K562 (cell line): ENCODE measurements around a stretch of chr5.

DNA sequence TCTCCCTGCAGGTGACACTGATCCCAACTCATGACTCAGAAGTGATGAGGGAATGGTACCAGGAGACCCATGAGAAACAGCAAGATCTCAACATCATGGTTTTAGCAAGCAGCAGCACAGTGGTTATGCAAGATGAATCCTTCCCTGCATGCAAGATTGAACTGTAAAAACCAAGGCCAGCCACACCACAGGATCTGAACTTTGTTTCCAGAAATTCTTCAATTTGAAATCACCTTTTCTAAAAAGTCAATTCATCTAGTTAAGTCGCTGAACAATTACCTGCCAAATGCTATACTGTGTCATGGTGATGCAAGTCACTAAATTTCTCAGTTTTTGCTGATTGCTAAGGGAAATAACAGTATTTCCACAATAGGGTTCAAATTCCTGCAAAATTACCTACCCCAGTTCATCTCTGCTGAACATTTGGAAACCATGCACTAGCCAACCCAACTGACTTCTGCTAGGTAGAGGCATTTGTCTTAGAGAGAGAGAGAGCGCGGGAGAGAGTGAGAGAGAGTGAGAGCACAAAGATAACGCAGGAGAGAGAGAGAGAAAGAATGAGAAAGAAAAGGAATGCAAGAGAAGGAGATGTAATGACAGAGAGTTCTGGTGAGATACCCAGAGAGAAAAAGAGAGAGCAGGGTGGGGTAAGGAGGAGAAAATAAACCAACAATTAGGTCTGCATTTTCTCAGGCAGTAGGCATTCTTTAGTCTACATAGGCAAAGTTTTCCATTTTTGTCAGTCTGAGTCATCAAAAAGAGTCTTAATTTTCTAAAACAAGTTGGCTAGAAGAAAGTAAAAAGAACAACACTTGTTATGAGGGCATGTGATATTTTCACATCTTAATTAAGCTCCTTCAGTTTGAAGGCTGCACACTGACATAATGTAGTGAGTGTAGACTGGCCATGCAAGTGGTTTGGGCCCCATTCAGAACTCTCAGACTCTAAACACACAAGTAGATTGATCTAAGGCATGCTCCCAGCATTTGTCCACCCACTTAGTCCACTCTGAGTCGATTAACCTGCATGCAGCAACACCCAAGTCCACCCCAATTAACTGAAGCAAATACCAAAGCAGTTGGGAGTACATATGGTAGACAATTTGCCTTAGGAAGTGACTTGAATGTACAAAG lies 98.2 kb downstream of the MAP1B start:
- RAMPAGE, long total RNA, result no peak
- RRBS, result no CpG with 5 or more reads among the region's 5 CpGs
PRO-cap:
- standard, result no peak
- CoPRO, capped RNA only, 2 experiments, result no peak in any of the 2 experiments
- CoPRO, capped and uncapped RNA, 2 experiments, result peak in 2 of 2 experiments; most common plus-strand start position 514 of the sequence (in 1); most common minus-strand start position 501 of the sequence (in 2)
- CoPRO, uncapped RNA only, 2 experiments, result peak in 1 of 2 experiments; most common plus-strand start position 672 of the sequence (in 1); most common minus-strand start position 501 of the sequence (in 1)
CAGE:
- cytosol, long polyA plus RNA, result no peak
- long polyA plus RNA, result no peak
- nucleolus, long total RNA, result no peak
- nucleus, long polyA plus RNA, result no peak

GRCh38 chr5:72225200-72225685 lies 94.8 kb downstream of the MRPS27 start:
- RAMPAGE, long total RNA, result no peak
- RRBS, result no CpG with 5 or more reads among the region's 5 CpGs
PRO-cap:
- standard, result no peak
- CoPRO, capped RNA only, 2 experiments, result no peak in any of the 2 experiments
- CoPRO, capped and uncapped RNA, 2 experiments, result no peak in any of the 2 experiments
- CoPRO, uncapped RNA only, 2 experiments, result peak in 1 of 2 experiments; most common minus-strand start chr5:72225494 (in 1)
CAGE:
- cytosol, long polyA plus RNA, result no peak
- long polyA plus RNA, result no peak
- nucleolus, long total RNA, result no peak
- nucleus, long polyA plus RNA, result no peak

GRCh38 chr5:72242852-72243593 lies 77.0 kb downstream of the MRPS27 start:
- RAMPAGE, long total RNA, result no peak
- RRBS, result no CpG with 5 or more reads among the region's 6 CpGs
PRO-cap:
- standard, result no peak
- CoPRO, capped RNA only, 2 experiments, result no peak in any of the 2 experiments
- CoPRO, capped and uncapped RNA, 2 experiments, result no peak in any of the 2 experiments
- CoPRO, uncapped RNA only, 2 experiments, result peak in 1 of 2 experiments; most common minus-strand start chr5:72243291 (in 1)
CAGE:
- cytosol, long polyA plus RNA, result no peak
- long polyA plus RNA, result no peak
- nucleolus, long total RNA, result no peak
- nucleus, long polyA plus RNA, result no peak

DNA sequence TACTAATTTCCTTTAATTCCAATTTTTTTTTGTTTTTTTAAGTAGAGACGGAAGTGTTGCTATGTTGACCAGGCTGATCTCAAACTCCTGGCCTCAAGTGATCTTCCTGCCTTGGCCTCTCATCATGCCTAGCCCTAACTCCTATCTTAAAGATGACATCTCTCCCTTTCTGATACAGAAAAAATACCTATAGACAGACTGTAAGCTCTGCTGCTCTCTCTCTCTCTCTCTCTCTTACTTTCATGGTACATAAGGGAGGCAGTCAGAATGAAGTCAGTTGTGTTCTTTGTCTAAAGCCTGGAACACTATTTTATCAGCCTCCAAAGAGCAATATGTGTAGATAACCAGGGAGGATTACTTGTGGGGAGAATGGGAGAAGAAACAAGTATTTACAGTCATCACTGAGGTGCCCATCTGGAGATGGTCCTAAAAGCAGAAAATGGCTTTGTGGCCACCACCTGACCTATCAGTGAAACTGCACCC lies 75.3 kb downstream of the MRPS27 start:
- RAMPAGE, long total RNA, result no peak
- RRBS, result no CpG with 5 or more reads among the region's 1 CpG
PRO-cap:
- standard, result no peak
- CoPRO, capped RNA only, 2 experiments, result no peak in any of the 2 experiments
- CoPRO, capped and uncapped RNA, 2 experiments, result no peak in any of the 2 experiments
- CoPRO, uncapped RNA only, 2 experiments, result no peak in any of the 2 experiments
CAGE:
- cytosol, long polyA plus RNA, result no peak
- long polyA plus RNA, result no peak
- nucleolus, long total RNA, result no peak
- nucleus, long polyA plus RNA, result no peak

- RAMPAGE, long total RNA, result no peak
- RRBS, result no CpG with 5 or more reads among the region's 6 CpGs
PRO-cap:
- standard, result no peak
- CoPRO, capped RNA only, 2 experiments, result no peak in any of the 2 experiments
- CoPRO, capped and uncapped RNA, 2 experiments, result no peak in any of the 2 experiments
- CoPRO, uncapped RNA only, 2 experiments, result no peak in any of the 2 experiments
CAGE:
- cytosol, long polyA plus RNA, result no peak
- long polyA plus RNA, result no peak
- nucleolus, long total RNA, result no peak
- nucleus, long polyA plus RNA, result no peak
These were observed 18.5 kb downstream of the MRPS27 start for GRCh38 chr5:72301573-72301998.

GRCh38 chr5:72509178-72509771 lies 2.1 kb upstream of the ZNF366 start:
- RAMPAGE, long total RNA, result no peak
- RRBS, result no CpG with 5 or more reads among the region's 11 CpGs
PRO-cap:
- standard, result no peak
- CoPRO, capped RNA only, 2 experiments, result no peak in any of the 2 experiments
- CoPRO, capped and uncapped RNA, 2 experiments, result no peak in any of the 2 experiments
- CoPRO, uncapped RNA only, 2 experiments, result no peak in any of the 2 experiments
CAGE:
- cytosol, long polyA plus RNA, result no peak
- long polyA plus RNA, result no peak
- nucleolus, long total RNA, result no peak
- nucleus, long polyA plus RNA, result no peak

GRCh38 chr5:73119089-73120232 lies 914 bp upstream of the TMEM171 start:
- RAMPAGE, long total RNA, result no peak
- RRBS, result 51% methylated on average over 18 of the region's 55 CpGs
PRO-cap:
- standard, result no peak
- CoPRO, capped RNA only, 2 experiments, result no peak in any of the 2 experiments
- CoPRO, capped and uncapped RNA, 2 experiments, result no peak in any of the 2 experiments
- CoPRO, uncapped RNA only, 2 experiments, result no peak in any of the 2 experiments
CAGE:
- cytosol, long polyA plus RNA, result no peak
- long polyA plus RNA, result no peak
- nucleolus, long total RNA, result no peak
- nucleus, long polyA plus RNA, result no peak

GRCh38 chr5:73120961-73121440 lies 626 bp downstream of the TMEM171 start:
- RAMPAGE, long total RNA, result no peak
- RRBS, result no CpG with 5 or more reads among the region's 7 CpGs
PRO-cap:
- standard, result no peak
- CoPRO, capped RNA only, 2 experiments, result no peak in any of the 2 experiments
- CoPRO, capped and uncapped RNA, 2 experiments, result no peak in any of the 2 experiments
- CoPRO, uncapped RNA only, 2 experiments, result no peak in any of the 2 experiments
CAGE:
- cytosol, long polyA plus RNA, result no peak
- long polyA plus RNA, result no peak
- nucleolus, long total RNA, result no peak
- nucleus, long polyA plus RNA, result no peak

GRCh38 chr5:73205109-73205927 lies 32.3 kb downstream of the TMEM174 start:
- RAMPAGE, long total RNA, result no peak
- RRBS, result no CpG with 5 or more reads among the region's 6 CpGs
PRO-cap:
- standard, result no peak
- CoPRO, capped RNA only, 2 experiments, result no peak in any of the 2 experiments
- CoPRO, capped and uncapped RNA, 2 experiments, result no peak in any of the 2 experiments
- CoPRO, uncapped RNA only, 2 experiments, result no peak in any of the 2 experiments
CAGE:
- cytosol, long polyA plus RNA, result no peak
- long polyA plus RNA, result no peak
- nucleolus, long total RNA, result no peak
- nucleus, long polyA plus RNA, result no peak

GRCh38 chr5:73274638-73275759 lies 102.0 kb downstream of the TMEM174 start:
- RAMPAGE, long total RNA, result no peak
- RRBS, result no CpG with 5 or more reads among the region's 20 CpGs
PRO-cap:
- standard, result no peak
- CoPRO, capped RNA only, 2 experiments, result no peak in any of the 2 experiments
- CoPRO, capped and uncapped RNA, 2 experiments, result no peak in any of the 2 experiments
- CoPRO, uncapped RNA only, 2 experiments, result no peak in any of the 2 experiments
CAGE:
- cytosol, long polyA plus RNA, result no peak
- long polyA plus RNA, result no peak
- nucleolus, long total RNA, result no peak
- nucleus, long polyA plus RNA, result no peak

GRCh38 chr5:73286179-73286609 lies 113.2 kb downstream of the TMEM174 start:
- RAMPAGE, long total RNA, result no peak
- RRBS, result no CpG with 5 or more reads among the region's 4 CpGs
PRO-cap:
- standard, result no peak
- CoPRO, capped RNA only, 2 experiments, result no peak in any of the 2 experiments
- CoPRO, capped and uncapped RNA, 2 experiments, result no peak in any of the 2 experiments
- CoPRO, uncapped RNA only, 2 experiments, result no peak in any of the 2 experiments
CAGE:
- cytosol, long polyA plus RNA, result no peak
- long polyA plus RNA, result no peak
- nucleolus, long total RNA, result no peak
- nucleus, long polyA plus RNA, result no peak

GRCh38 chr5:73515242-73515635 lies 17.0 kb downstream of the BTF3 start:
- RAMPAGE, long total RNA, result no peak
- RRBS, result no CpG with 5 or more reads among the region's 4 CpGs
PRO-cap:
- standard, result no peak
- CoPRO, capped RNA only, 2 experiments, result no peak in any of the 2 experiments
- CoPRO, capped and uncapped RNA, 2 experiments, result no peak in any of the 2 experiments
- CoPRO, uncapped RNA only, 2 experiments, result no peak in any of the 2 experiments
CAGE:
- cytosol, long polyA plus RNA, result no peak
- long polyA plus RNA, result no peak
- nucleolus, long total RNA, result no peak
- nucleus, long polyA plus RNA, result no peak

DNA sequence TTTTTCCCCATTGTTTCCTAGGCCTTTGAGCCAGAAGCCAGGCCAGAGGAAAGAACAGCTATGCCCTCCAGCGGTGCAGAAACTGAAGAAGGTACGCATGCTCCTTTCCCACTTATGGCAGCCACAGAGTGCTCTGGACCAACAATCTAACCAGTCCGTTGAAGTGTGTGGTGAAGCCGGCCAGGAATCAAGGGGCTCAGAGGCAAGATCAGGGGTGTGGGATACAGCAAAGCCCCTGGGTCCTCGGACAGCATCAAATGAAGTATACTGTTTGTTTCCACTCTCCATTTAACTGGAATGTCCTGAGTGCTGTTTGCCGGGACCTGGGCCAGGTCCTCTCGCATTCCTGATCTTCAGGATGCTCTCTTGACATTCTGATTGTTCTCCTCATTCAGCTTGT lies 154.7 kb downstream of the ARHGEF28 start:
- RAMPAGE, long total RNA, result no peak
- RRBS, result no CpG with 5 or more reads among the region's 7 CpGs
PRO-cap:
- standard, result no peak
- CoPRO, capped RNA only, 2 experiments, result no peak in any of the 2 experiments
- CoPRO, capped and uncapped RNA, 2 experiments, result no peak in any of the 2 experiments
- CoPRO, uncapped RNA only, 2 experiments, result no peak in any of the 2 experiments
CAGE:
- cytosol, long polyA plus RNA, result no peak
- long polyA plus RNA, result no peak
- nucleolus, long total RNA, result no peak
- nucleus, long polyA plus RNA, result no peak

GRCh38 chr5:73813139-73813834 lies 187.3 kb downstream of the ARHGEF28 start:
- RAMPAGE, long total RNA, result no peak
- RRBS, result no CpG with 5 or more reads among the region's 15 CpGs
PRO-cap:
- standard, result no peak
- CoPRO, capped RNA only, 2 experiments, result no peak in any of the 2 experiments
- CoPRO, capped and uncapped RNA, 2 experiments, result no peak in any of the 2 experiments
- CoPRO, uncapped RNA only, 2 experiments, result no peak in any of the 2 experiments
CAGE:
- cytosol, long polyA plus RNA, result no peak
- long polyA plus RNA, result no peak
- nucleolus, long total RNA, result no peak
- nucleus, long polyA plus RNA, result no peak

- RAMPAGE, long total RNA, result no peak
- RRBS, result no CpG with 5 or more reads among the region's 1 CpG
PRO-cap:
- standard, result no peak
- CoPRO, capped RNA only, 2 experiments, result no peak in any of the 2 experiments
- CoPRO, capped and uncapped RNA, 2 experiments, result no peak in any of the 2 experiments
- CoPRO, uncapped RNA only, 2 experiments, result no peak in any of the 2 experiments
CAGE:
- cytosol, long polyA plus RNA, result no peak
- long polyA plus RNA, result no peak
- nucleolus, long total RNA, result no peak
- nucleus, long polyA plus RNA, result no peak
These were observed 187.8 kb downstream of the ARHGEF28 start for GRCh38 chr5:73813835-73814235.

GRCh38 chr5:74579030-74579667 lies 61.4 kb downstream of the ENC1 start:
- RAMPAGE, long total RNA, result no peak
- RRBS, result no CpG with 5 or more reads among the region's 11 CpGs
PRO-cap:
- standard, result bidirectional peak, plus-strand start at chr5:74579496, minus-strand start at chr5:74579301
- CoPRO, capped RNA only, 2 experiments, result no peak in any of the 2 experiments
- CoPRO, capped and uncapped RNA, 2 experiments, result no peak in any of the 2 experiments
- CoPRO, uncapped RNA only, 2 experiments, result no peak in any of the 2 experiments
CAGE:
- cytosol, long polyA plus RNA, result no peak
- long polyA plus RNA, result no peak
- nucleolus, long total RNA, result no peak
- nucleus, long polyA plus RNA, result no peak

- RAMPAGE, long total RNA, result no peak
- RRBS, result no CpG with 5 or more reads among the region's 7 CpGs
PRO-cap:
- standard, result no peak
- CoPRO, capped RNA only, 2 experiments, result no peak in any of the 2 experiments
- CoPRO, capped and uncapped RNA, 2 experiments, result no peak in any of the 2 experiments
- CoPRO, uncapped RNA only, 2 experiments, result no peak in any of the 2 experiments
CAGE:
- cytosol, long polyA plus RNA, result no peak
- long polyA plus RNA, result no peak
- nucleolus, long total RNA, result no peak
- nucleus, long polyA plus RNA, result no peak
These were observed 10.1 kb downstream of the ENC1 start for GRCh38 chr5:74630374-74630967.

DNA sequence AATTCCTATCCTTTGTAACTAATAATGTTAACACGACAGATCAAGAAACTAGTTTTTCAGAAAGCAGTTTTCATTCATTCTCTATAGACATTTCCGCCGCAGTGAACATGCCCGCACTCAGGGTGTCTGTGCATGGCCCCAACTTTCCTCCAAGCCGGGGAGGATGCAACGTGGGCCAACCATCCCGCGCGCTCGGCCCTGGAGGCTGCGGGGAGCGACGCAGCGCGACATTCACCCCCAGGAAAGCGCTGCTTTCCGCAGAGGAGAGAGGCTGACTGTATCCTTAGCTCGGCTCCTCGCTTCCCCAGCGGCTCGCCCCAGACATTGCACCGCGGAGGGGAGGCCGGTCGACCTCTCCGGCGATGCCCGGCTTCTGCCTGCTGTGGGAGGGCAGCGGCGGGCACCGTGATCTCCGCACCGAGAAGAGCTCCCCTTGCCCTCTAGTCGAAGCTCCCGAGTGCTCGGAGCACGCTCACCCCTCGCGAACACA lies 737 bp downstream of the ENC1 start:
- RAMPAGE, long total RNA, result no peak
- RRBS, result no CpG with 5 or more reads among the region's 39 CpGs
PRO-cap:
- standard, result no peak
- CoPRO, capped RNA only, 2 experiments, result no peak in any of the 2 experiments
- CoPRO, capped and uncapped RNA, 2 experiments, result no peak in any of the 2 experiments
- CoPRO, uncapped RNA only, 2 experiments, result no peak in any of the 2 experiments
CAGE:
- cytosol, long polyA plus RNA, result no peak
- long polyA plus RNA, result no peak
- nucleolus, long total RNA, result no peak
- nucleus, long polyA plus RNA, result no peak